Measurements from ENCODE around the gene VPS13A.

DNA sequence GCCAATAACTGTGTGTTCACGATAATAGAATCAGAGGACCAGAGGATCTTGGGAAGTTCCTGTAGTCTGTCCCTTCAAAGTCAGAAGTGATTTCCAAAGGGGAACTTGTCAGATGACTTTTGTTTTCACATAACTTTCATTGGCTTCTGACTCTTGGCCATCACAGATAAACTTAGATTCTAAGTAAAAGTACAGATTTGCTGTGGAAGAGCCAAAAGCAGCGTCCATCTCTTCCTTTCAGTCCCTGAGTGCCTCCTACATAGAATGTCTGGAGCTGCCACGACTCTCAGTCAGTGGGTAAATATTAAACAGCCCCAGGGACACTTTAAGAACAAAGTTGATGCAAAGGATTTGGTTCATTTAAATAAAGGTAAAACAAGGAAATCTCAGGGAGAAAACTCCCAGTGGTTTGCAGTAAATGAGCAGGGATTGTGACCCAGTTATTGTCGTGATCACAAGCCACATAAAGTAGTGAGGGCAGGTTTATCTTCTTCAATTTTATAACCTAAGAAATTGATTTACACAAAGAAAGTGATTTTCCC lies 125.3 kb downstream of the ALDH1A1 start:
- RRBS, result no CpG with 5 or more reads among the region's 4 CpGs

DNA sequence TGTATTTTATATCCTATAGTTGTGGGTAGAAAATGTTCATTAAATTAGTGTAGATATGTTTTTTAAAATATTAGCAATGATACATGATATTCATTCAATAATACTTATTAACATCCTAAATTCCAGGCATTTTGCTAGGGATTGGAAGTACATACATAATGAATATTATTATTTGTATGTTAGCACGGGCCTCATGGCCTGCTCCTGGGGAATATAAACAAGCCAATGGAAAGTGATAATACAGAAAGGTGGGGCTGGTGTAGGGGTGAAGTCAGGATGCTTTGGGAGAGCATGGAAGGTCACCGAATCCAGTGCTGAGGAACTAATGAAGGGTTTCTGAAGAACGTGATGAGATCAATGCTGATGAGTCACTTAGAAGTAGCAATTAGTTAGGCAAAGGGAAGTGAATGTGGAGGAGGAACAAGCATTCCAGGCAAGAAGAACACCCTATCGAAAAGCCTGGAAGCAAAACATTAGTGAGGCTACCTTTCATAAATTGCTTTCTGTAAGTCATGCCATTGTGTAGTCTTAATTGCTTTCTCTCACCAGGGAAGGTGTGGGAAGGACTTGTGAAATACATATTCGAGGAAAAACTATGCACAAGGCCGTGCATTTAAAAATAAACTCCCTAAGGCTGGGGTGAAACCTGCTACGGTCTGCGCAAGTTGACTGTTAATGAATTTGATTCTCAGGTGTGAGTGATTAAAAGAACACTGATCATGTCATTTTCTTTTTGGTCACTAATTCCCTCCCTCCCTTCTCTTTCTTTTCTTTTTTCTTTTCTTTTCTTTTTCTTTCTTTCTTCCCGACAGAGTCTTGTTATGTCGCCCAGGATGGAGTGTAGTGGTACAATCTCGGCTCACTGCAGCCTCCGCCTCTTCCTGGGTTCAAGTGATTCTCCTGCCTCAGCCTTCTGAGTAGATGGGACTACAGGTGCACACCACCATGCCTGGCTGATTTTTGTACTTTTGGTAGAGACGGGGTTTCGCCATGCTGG lies 2.3 kb downstream of the ANXA1 start:
- RRBS, result no CpG with 5 or more reads among the region's 14 CpGs

GRCh38 chr9:73159173-73159469 lies 7.5 kb downstream of the ANXA1 start:
- RRBS, result no CpG with 5 or more reads among the region's 3 CpGs

- RRBS, result no CpG with 5 or more reads among the region's 2 CpGs
Observed at GRCh38 chr9:74245695-74246316, 251.3 kb upstream of the RORB start.

DNA sequence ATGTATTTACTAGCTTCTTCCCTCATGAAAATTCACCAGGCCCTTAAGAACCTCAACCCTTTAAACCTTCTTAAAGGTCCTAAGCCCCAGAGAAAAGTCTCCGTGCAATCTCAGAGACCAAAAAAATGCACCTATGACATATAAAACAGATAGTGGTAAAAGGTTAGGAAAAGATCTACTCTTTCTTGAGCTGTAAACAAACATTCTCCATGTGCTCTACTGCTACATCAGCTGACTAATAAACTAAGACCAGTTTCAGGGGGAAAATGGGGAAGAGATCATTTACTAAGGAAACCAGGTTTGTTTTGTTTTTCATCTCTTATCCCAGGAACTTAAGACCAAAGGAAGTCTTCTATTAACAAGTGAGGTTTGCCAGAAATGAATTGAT lies 84.0 kb downstream of the RORB start:
- RRBS, result no CpG with 5 or more reads among the region's 1 CpG

DNA sequence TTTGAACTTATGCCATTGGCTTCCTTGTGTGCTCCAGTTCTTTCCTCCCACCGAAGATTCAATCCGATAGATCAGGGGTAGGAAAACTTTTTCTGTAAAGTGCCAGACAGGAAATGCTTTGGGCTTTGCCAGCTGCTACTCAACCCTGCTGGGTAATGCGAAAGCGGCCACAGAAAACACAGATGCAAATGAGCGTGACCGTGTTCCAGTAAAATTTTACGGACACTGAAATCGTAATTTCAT lies 721 bp downstream of the NMRK1 start:
- RRBS, result no CpG with 5 or more reads among the region's 8 CpGs

GRCh38 chr9:75376840-75377418 lies 288.6 kb downstream of the OSTF1 start:
- RRBS, result no CpG with 5 or more reads among the region's 1 CpG

DNA sequence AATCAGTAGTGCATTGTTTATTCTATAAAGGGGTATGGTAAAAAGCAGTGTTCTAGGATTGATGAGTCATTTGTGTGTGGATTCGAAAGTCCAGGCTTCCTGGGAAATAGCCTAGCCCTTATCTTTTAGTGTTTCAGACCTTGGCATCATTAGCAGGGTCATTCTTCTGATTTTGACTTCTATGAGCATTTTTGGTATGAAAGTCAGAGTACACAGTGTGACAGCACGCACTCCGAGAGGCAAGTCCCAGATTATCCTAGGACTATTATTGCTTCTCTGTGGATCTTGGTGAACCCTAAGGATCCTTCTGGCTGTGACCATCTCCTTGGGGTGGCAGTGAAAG lies 16.9 kb downstream of the PCSK5 start:
- RRBS, result no CpG with 5 or more reads among the region's 3 CpGs

DNA sequence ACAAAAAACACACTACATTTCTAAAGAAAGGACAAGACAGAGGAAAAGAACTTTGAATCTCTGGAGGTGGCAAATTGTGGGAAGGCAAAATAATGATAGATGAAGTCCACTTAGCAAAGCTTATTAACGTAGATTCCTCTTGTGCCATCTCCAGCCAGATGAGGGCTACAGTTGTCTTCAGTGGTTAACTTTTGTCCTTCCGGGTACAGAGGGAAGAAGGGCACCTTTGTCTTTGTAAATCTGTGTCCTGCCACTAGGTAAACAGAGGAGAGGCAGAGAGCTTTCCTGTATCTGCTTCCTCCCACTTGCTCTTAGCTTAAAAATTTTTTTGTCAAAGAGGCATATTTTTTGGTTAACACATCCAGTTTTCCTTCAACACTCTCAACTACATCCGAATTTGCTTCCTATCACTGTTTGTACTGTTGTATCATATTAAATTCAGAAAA lies 7.7 kb upstream of the RFK start:
- RRBS, result no CpG with 5 or more reads among the region's 3 CpGs

GRCh38 chr9:76456029-76456726 lies 2.8 kb upstream of the GCNT1 start:
- RRBS, result no CpG with 5 or more reads among the region's 1 CpG

DNA sequence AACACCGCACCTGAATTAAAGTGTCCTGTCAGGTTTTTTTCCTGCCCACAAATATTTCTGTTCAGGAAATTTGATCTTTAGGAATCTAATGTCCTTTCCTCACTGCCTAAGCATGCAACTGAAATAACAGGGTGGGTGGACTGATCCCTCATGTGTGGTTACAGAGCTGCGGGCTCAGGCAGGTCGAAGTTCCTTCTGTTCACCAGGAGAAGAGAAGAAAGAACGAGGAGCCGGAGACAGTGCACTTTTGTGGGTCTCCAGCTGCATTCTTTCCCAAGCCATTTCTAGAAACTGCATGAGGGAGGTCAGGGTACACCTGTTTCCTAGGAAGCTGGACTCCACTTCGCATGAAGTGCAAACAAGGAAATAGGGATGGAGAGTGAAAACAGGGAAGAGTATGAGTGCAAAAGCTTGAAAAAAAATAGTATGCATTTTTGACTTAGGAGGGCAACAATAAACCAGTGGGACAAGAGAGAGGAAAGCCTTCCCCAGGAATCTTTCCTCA lies 60.2 kb downstream of the GCNT1 start:
- RRBS, result no CpG with 5 or more reads among the region's 6 CpGs

- RRBS, result no CpG with 5 or more reads among the region's 12 CpGs
Observed at GRCh38 chr9:76873184-76873838, 32.6 kb downstream of the PRUNE2 start.

DNA sequence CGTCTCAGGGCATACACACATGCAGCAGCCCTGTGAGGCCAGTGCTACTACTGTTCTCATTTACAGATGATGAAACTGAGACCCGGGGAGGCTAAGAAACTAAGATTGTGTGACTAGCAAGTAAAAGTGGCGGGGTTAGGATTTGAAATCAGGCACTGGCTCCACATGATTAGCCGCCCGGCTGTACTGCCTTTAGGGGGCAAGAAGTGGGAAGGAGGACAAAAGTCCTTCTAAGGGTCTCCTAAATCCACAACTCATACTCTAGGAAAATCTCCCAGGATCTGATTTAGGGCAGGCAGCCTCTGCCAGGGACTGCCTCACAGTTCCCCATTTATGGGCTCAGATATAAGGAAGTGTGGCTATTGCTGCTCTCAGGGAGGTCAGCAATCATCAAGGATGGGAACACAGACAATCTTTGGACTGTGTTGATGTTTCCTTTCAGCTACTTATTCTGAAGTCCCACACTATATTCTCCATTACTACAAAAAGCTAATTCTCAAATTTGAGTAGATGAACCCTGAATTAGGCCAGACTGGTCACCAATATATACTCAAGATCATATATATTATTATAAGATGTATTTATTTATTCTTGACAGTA lies 7.8 kb downstream of the PRUNE2 start:
- RRBS, result 86% methylated on average over 3 of the region's 5 CpGs

DNA sequence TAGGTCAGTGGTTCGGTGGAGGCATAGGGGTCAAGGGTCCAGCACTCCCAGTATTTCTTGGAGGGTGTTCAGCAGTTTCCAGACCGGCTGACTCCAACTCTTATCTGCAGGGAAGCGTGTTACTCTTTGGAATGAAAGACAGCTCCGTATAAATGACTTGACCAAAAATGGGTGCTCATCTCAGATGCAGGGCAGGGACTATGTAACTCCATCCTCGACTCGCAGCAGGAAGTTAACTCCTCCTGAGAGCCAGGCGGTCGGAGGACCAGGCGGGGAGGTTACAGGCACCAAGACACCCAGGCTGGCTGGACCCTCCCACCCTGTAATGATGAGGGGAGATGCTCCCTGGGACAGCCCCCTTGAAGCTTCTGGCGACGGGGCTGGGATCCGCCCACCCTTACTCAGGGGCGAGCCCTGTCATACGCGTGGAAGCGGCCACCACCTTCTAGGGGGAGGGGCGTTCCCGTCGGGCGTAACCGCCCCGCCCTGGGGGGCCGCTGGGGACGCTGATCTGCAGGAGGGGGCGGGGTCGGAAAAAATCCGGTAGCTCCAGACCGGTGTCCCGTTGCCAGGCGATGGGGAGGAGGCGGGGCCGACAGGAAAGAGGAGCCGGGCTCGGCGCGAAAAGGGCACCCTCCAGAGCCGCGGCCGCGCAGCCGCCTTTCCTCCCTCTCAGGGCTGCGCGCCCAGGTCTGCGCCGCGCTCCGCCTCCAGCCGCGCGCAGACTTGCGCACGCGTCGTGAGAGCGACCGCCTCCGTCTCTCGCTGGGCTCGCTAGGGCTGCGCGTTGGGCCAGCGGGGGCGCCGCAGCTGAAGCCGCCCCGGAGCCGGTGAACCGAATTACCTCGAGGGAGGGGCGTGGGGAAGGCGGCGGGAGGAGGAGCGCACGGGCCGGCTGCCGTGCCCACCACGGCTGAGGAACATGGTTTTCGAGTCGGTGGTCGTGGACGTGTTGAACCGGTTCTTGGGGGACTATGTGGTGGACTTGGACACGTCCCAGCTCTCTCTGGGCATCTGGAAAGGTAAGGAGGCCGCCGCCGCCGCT lies at the start of gene VPS13A:
VPS13A (plus strand) TSS at position 752 of the 1,045 bp plus-strand sequence.
- RRBS, result 3% methylated on average over 25 of the region's 87 CpGs

DNA sequence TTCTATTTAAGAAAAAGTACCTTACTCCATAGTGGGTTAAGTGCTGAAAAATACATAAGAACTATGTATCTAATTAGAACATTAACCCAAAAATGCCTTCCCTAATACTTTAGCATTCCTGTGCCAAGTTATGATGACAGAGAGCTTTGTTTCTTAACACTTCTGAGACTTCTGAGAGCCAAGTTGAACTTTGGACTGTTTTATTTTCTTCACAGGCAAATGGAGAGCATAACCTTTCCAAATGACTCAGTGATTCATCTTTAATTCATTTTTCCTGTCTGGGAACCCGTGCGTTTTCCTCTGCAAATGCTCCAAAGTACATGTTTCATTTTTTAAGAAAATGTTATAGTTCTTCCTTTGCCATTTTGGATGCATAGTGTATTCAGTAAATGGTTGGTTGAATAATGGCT lies 191.7 kb upstream of the GNA14 start:
- RRBS, result no CpG with 5 or more reads among the region's 2 CpGs

DNA sequence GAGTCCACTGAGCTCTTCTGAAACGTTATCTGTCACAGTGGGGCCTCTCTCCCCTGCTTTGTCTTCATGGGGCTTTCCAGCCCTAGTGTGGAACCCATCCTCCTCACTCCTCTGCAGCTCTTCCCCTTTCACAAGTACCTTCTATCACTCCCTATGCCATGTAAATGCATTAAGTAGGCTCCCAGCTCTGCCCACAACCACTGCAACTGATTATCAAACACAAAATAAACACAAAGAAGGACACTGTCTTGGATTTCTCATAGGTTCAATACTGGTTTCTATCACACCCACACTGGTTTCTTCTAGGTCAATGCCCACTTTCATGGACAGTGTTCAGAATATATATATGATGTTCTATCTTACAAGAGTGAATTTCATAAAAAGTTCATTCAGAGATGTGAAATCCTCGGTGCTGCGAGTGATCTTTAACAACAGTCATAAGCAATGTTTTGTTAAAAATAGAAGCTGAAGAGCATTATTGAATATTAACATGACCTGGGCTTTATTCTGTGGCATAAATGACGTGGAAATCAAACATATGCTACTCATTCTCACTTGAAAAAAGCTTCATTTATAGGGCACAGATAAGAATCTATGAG lies 139.3 kb downstream of the GNAQ start:
- RRBS, result no CpG with 5 or more reads among the region's 4 CpGs

DNA sequence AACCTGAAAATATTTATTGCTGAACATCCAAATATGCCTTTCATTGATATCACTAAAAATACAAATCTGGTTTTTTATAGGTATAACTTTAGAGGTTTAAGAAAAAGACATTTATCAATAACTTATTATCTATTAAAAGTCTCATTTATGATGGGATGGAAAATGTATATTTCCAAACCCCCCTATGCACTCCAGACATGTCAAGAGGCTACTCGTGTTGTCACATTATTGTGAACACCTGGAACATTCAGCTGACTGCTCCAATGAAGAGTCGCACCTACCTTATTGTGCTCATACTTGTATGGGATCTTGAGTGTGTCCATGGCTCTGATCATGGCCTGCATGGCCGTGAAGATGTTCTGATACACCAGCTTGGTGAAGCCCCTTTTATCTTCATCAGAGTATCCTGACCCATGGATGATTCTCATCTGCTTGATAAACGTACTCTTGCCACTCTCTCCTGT lies 109.7 kb downstream of the GNAQ start:
- RRBS, result no CpG with 5 or more reads among the region's 4 CpGs

- RRBS, result 3% methylated on average over 19 of the region's 86 CpGs
Observed at GRCh38 chr9:78031092-78031695, 417 bp downstream of the GNAQ start.

GRCh38 chr9:79693513-79694358 lies 122.0 kb downstream of the TLE4 start:
- RRBS, result no CpG with 5 or more reads among the region's 9 CpGs

- RRBS, result no CpG with 5 or more reads among the region's 7 CpGs
Observed at GRCh38 chr9:80440731-80441152, 869.0 kb downstream of the TLE4 start.

All from UCH-1 (cell line).